ENCODE measurements around a stretch of chr9.

GRCh38 chr9:70410269-70410813, 4.1 kb downstream of the KLF9 start:
- RRBS: no CpG with 5 or more reads among the region's 1 CpG

DNA sequence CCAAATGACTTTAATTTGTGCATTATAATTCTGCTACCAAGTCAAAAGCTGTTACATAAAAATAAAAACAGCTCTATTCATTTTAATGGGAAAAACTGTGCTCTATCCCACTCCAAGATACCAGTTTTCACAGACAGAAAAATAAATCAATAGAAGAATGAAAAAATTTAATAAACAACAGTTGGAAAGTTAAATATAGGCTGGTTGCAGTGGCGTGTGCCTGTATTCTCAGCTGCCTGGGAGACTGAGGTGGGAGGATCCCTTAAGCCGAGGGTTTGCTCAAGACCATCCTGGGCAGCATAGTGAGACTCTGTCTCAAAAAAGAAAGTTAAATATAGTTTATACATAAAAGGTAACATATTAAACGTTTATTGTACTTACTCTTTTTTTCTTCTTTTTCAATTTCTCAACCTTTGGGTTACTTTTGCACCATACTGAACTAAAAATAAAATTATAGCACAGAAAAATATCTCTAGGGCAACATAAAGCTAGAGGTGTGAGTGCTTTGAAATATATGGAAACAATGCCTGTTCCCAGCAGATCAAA, 25.5 kb upstream of the KLF9 start:
- RRBS: no CpG with 5 or more reads among the region's 3 CpGs

DNA sequence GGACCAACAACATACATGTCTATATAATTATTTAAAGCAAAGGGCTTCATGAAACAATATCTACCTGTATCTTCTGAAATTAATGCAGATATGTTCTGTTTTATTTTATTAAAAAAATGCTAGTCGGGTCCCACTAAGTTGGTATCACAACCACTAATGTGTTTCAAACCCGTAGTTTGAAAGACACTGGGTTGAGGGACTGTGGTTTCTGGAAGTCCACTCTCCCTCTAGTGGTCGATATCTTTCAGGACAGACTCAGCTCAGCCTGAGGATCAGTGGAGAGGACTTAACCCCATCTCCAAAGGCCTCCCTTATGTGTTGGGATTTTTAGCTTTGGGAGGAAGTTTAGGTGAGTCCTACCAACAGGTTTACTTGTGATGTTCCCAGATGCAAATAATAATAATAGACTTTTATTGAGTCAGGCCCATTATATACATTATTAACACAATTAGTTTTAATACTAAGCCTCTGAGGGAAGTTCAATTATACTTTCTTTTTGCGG, 70.1 kb upstream of the KLF9 start:
- RRBS: no CpG with 5 or more reads among the region's 4 CpGs

- RRBS: no CpG with 5 or more reads among the region's 5 CpGs
These were observed 33.5 kb downstream of the CEMIP2 start for GRCh38 chr9:71734841-71735186.

DNA sequence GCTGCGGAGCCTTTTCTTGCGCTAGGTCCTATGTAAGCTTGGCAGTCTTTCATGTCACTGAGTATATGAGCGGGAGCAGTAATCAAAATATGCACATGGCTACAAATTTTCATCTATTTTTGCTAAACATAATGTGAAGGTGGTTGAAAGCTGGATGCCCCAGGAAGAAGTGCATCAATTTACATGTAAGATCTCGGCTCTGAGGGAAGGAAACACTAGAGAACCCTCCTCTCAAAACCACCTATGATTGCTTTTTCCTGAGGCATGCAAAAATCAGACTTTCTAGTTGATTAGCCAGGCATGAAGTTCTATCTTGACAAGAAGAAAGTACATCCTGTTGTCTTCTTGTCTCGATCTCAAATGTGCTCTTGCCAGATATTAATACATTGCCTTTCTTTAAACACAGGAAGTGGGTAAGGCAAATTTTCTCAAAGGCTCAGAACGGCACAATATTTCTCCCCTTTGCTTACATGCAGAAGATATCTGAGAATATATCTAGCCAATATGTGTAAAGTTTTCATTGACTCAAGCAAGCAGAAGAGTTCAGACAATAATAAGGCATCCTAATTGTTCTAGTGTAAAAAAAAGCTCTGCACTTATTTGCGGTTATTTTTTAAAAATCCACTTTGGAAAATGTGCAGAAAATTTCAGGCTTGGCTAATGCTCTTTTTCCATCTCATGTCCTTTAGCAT, 27.1 kb upstream of the CEMIP2 start:
- RRBS: no CpG with 5 or more reads among the region's 7 CpGs

GRCh38 chr9:71901466-71902379, 9.3 kb downstream of the ABHD17B start:
- RRBS: no CpG with 5 or more reads among the region's 7 CpGs

DNA sequence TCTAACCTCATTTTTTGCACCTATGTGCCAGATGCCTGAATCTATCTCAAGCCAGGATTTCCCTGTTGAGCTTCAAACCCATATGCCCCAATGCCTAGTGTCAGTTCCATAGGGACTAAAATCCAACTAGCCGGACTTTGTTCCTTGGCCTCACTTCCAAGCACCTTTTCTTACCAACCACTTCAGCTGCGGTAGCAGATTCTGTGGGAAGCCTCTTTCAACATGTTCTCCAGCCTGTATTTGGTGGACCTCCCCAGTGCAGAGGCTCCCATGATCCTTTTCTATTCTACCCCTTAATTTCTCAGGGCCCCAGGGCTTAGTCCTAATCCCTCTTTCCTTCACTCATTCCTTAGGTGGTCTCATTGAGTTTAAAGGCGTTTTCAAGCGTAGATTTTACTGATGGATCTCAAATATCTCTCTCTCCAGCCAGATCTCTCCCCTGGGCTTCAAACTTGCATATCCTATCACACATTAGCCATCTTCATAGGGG, 17.4 kb downstream of the C9orf57 start:
- RRBS: no CpG with 5 or more reads among the region's 4 CpGs

- RRBS: no CpG with 5 or more reads among the region's 2 CpGs
These were observed 17.1 kb downstream of the ZFAND5 start for GRCh38 chr9:72347945-72348364.

- RRBS: no CpG with 5 or more reads among the region's 4 CpGs
These were observed 5.1 kb downstream of the ZFAND5 start for GRCh38 chr9:72359803-72360344.

DNA sequence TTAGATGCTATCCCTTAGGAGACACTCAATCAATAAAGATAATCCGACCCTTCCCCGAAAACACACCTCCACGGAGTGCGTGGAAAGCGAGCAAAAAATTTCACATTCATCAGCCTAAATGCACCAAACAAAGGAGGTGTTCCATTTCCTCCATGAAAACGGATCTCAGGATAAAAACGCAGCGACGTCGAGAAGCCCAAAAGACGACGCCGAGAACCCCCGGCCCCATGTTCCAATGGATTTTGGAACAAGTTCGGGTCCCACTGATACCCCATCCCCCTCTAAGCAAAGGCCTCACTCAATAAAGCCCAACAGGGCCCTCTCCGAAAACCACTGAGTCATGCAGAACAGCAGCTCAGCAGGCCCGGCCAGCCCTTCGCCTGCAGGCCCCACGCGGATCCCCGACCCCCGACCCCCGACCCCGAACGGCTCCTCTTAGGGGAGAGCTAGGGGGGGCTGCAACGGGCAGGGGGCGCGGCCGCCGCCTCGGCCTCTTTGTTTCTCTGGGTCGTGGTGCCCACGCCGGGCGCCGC, 1.1 kb downstream of the ZFAND5 start:
- RRBS: no CpG with 5 or more reads among the region's 36 CpGs

DNA sequence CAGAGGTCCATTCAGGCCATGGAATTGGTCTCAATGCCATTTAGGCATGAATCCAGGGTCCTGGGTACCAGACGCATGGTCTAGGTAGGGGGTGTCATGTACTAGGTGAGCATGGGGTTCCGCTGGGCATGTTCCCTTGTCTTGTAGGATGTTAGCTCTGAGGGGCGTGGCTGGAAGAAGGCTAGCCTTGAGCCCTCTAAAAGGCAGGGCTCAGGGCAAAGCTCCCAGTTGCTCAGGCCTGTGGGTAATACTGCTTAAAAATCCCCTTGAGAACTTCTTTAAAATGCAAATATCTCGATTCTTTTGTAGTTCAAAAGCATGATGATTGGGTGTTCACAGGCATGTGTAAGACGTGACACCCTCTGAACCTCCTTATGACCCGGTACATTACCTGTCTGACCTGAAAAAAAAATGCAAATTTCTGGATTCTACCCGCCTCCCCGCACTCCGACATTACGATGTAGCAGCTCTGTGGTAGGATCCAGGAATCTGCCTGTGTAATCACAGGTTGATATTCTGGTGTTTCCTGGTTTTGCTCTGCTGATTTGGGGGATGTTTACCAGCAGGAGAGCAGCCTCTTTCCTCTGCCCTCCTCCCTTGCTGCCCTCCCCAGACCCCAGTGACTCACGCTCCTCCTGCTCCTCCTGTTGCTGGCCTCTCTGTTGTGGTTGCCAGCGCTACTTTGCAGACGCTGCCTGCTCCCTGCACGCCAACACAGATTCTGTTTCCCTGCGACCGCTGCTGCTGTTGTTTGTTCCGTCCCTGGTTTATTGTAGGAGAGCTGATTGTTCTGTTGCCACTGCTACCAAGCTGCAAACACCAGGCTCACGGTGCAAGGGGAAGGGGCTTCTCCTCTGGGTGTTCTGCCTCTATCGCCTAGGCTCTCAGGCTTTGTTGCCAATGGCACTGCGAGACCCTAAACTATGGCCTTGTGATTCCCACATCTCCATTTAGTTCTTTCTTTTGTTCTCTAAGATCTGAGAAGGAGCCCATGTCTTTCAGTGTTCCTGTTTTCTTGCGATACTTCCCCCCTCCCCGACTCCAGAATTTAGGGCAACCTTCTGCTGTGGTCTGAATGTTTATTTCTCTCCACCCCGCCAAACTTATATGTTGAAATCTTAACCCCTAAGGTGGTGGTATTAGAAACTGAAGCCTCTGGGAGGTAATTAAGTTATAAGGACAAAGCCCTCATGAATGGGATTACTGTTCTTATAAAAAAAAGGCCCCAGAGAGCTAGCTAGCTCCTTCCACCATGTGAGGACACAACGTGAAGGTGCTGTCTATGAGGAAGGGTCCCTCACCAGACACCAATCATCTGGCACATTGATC, 6.0 kb downstream of the TMC1 start:
- RRBS: no CpG with 5 or more reads among the region's 24 CpGs

- RRBS: no CpG with 5 or more reads among the region's 6 CpGs
These were observed 32.8 kb downstream of the TMC1 start for GRCh38 chr9:72553935-72554853.

DNA sequence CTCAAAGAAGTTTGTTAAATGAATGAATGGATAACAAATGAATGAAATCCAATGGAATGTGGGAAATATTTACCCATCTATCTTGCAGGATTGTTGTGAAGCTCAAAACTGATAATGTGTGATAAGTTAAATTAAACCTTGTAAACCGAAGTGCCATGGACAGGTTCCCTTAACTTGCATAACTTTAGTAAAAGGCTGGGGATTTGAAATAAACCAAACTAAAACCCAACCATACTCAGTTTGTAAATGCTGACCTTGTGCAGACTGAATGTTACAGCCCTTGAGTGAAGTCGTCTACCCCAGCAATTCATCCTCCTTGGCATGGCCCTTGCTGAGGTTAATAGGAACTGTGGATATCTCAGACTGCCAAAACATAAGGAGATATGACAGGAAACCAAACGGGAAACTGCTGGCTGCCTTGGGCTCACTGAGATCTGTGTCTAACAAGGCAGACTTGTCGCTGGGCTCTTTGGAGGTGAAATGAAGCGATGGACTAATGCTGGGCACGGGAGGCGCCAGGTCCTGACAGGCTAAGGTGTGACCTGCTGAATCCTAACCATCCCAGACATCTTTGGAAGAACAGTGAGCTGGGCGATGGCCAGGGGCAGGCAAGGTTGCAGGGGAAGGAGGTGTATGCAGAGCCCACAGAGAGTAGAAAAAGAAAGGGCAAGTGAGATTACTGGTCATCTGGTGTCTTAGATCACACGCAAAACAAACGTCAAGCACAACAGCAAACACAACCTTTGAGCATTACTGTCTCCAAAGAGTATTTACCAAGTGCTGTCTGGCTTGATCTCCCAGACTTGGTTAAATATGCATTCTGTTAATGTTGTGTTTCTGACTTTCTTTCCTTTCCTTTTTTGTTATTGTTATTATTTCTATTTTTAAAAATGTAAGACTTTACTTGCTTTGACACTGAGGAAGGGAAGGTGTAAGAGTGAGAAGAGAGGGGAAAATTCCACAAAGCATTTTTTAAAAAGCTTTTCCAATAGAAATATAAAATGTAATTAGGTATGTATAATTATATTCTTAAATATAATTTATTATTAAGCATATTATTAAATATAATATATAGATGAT, 44.7 kb upstream of the ALDH1A1 start:
- RRBS: no CpG with 5 or more reads among the region's 10 CpGs

- RRBS: no CpG with 5 or more reads among the region's 2 CpGs
These were observed 2.3 kb upstream of the ANXA1 start for GRCh38 chr9:73149410-73149779.

GRCh38 chr9:74245695-74246316, 251.3 kb upstream of the RORB start:
- RRBS: no CpG with 5 or more reads among the region's 2 CpGs

GRCh38 chr9:74498883-74499244, 1.7 kb downstream of the RORB start:
- RRBS: 3% methylated on average over 6 of the region's 17 CpGs

DNA sequence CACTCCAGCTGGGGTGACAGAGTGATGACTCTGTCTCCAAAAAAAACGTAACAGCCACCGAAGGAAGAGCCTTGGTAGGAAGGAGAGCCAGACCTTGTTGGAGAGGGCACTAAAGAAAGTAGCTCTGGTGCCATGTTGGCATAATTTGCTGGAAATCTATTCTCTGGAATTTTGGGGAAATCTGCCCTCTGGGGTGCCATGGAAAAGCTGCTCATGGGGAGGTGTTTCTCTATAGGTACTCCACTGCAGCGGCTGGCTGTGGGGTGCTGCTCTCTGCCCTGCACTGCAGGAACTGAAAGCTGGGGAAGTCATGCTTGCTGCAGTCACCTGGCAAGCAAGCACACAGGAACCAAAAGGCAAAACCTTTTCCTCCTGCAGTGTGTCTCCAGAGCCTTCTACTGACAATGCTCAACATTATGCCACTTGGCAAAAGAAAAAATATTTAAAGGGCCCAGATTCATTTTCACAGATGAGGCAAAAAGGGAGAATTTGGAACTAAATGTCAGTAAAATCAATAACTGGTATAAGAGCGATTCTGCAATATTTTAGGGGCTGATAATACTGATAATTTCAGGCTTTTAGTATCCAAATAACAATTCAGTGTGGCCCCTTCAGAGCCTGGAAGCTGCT, 25.8 kb upstream of the CARNMT1 start:
- RRBS: no CpG with 5 or more reads among the region's 4 CpGs

GRCh38 chr9:75889699-75890403, 622 bp upstream of the PCSK5 start:
- RRBS: no CpG with 5 or more reads among the region's 27 CpGs

DNA sequence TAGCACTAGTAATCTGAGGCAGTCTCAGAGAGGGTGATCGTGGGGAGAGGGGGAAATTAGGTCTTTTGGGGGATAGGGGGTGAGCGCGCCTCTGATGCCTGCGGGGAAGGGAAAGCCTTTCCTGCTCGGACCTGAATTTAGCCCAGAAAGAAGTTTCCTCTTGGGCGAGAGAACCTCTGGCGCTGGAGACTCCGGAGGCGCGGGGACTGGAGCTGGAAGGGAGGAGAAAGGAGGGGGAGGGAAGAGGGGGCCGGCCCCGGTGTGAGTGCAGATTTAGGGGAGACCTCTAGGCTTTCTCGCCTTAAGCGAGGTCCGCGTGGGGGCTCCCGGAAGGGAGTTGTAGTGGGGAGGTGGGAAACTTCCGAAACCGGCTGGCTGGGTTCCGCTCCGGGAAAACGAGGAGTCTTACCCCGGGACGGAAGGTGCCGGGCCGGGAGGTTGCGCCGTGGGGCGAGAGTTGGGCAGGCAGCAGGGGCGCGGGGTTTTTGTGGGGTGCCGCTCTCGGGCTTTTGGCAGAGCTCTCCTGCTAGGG, 1.3 kb downstream of the PCSK5 start:
- RRBS: 2% methylated on average over 9 of the region's 33 CpGs

DNA sequence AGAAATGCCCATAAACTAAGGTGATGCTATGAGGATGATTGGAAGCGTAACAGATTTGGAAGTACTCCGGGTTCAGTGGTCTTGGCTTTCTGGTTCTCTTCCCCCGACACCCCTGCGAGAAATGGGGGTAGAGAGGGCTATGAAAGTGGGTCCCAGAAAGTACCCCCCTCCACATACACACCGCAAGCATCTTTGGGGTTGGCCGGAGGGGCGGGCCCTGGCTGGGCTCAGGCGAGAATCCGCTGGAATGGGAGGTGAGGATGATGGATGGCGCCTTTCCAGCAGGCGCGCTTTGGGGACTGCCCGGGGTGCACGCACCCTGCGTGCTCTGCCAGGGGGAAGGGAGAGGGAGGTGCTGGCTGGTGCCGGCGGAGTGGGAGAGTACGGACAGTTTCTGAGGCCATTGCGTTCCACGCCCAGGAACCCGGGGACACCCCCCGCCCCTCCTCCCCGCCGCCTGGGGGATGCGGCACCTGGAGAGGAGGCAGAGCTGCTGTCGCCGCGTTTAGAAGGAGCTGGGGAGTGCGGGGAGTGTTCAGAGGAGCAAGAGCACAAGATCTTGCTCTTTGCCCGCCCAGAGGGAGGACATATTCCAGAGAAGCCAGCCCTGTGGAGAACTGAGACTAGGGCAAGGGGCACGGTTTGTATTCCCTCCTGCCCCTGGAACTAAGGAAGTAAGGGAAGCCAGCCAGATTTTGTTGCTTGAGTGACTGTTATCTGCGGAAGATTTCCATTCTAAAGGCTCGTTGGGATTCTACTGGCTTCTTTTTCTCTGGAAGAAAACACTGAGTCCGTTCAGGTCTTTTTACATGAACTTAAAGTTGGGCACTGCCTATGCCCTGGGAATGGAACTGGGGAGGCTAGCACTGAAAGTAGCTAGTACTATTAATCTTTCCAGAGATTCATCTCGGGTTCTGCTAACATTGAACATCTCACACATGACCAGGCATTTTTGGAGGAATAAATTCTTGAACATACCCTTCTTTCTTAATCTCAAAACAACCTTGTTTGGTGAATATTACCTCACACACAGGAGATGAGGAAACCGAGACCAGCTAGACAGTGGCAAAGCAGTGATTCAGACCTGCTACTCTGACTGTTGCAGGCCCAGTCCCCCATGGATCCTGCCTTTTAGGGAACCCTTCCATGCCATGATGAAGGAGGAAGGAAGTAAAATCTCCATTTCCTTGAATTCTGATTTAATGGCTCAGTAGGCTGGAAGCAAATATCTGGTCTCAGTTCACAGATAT, 2.2 kb downstream of the PCSK5 start:
- RRBS: 9% methylated on average over 13 of the region's 36 CpGs

Data from amniotic epithelial cell (primary cell).